Metanephros (tissue), 2 donors: ENCODE data around the genes NSFL1C, SIRPB1 and TGM3.

- RAMPAGE, long total RNA: no peak
Measured at GRCh38 chr20:1327737-1328987, 777 bp downstream of the SDCBP2 start.

DNA sequence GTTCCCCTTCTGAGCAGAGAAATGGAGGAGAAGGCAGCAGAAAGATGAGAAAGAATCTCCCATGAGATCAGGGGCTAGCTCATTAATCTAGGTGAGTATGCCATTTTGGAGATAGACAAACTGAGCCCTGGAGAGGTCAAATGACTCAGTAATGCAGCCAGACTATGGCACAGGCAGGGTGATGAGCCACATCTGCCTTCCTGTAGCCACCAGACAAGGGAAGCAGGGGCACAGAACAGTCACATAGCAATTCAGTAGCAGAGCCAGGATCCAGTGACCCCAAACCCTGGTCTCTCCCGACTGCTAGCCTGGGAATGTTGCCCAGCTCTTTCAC, 7.2 kb upstream of the SDCBP2 start:
- RAMPAGE, long total RNA: no peak

DNA sequence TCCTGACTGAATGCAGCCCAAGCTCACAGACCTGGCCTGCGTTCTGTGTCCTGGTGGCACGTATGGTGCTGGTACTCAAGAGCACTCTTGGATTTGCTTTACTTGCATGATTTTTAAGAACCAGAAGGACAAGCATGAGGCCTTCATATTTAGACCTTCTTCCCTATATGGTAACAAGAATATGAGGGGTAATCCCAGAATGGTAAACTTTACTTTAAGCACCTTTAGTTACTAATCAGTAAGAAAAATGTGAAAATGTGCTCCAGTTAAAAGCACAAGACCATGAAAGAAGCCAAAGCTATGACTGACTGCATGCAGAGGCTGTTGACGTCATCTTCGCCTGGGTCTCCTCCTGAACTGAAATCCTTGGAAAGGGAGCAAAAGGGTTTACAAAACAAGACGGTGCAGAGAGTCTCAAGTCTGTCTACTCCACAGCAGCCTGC, 10.3 kb downstream of the FKBP1A start:
- RAMPAGE, long total RNA: no peak

DNA sequence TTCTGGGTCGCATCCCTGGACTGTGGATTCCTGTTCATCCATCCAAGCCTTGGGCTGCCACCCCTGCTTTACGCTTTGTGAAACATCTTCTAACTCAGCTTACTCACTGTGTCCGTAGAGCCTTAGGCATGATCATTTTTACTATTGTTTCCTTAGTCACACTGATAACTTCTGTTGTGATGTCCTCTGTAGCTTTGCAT, 8.5 kb upstream of the FKBP1A start:
- RAMPAGE, long total RNA: no peak

GRCh38 chr20:1466755-1467374, at the start of gene NSFL1C:
TSS of gene NSFL1C (minus strand) at chr20:1466849.
- RAMPAGE, long total RNA: no peak

GRCh38 chr20:1467375-1468439, 1.1 kb upstream of the NSFL1C start:
- RAMPAGE, long total RNA: no peak

DNA sequence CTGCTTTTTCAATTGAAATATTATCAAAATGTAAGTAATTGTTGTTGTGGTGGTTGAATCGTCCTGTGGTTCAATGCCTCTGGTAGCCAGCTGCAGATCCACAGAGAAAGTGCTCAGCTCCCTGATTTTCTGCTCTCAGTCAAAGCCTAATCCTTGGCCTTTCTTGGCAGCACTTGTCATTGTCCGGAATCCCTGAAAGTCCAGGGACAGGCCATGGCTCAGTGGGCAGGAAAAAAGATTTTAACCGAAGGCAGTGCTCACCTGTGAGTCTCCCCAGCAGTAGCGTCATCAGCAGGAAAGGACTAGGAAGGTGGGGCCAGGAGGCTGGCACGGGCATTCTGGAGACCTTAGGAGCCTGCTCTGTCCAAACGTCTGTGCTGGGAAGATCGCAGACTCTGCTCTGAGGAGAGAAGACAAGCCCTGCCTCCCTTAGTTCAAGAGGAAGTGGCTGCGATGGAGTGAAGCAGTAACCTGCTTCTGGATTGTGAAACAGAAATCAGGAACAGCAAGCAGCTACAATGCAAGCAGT, at the start of gene SIRPB1:
SIRPB1 (minus strand) TSS at position 402 of the 529 bp plus-strand sequence.
- RAMPAGE, long total RNA: no peak

DNA sequence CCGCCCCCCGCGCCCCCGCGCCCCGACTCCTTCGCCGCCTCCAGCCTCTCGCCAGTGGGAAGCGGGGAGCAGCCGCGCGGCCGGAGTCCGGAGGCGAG, 1.1 kb upstream of the SIRPA start:
- RAMPAGE, long total RNA: no peak

- RAMPAGE, long total RNA: no peak
Measured at GRCh38 chr20:1919972-1920706, 24.9 kb downstream of the SIRPA start.

- RAMPAGE, long total RNA: no peak
Measured at GRCh38 chr20:1927143-1927842, 32.1 kb downstream of the SIRPA start.

GRCh38 chr20:1935236-1936255, 40.3 kb downstream of the SIRPA start:
- RAMPAGE, long total RNA: no peak

- RAMPAGE, long total RNA: no peak
Measured at GRCh38 chr20:2031943-2032170, 38.0 kb upstream of the PDYN start.

DNA sequence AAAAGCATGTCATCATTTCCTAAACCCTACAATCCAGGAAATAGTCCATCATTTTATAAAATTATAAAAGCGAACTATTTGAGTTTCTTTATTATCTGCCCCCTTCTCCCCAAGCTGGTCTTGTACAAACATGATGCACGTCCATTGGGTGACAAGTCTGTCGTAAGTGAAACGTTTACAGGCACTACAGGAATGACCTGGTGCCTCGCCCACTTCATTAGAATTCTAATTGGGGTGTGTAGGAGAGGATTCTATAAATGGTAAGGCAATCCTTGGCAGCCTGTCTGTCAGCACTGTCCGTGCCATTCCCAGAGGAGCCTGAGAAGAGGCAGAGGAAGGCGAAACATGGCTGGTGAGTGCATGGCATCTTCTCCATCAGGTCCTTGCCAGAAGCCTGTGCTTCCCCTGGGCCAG, at the start of gene TGM3:
TGM3 (plus strand) TSS at position 283 of the 414 bp plus-strand sequence.
- RAMPAGE, long total RNA: no peak

GRCh38 chr20:2458197-2458493, 12.4 kb downstream of the SNRPB start:
- RAMPAGE, long total RNA: no peak

GRCh38 chr20:2687930-2688324, 4.7 kb upstream of the EBF4 start:
- RAMPAGE, long total RNA: no peak

DNA sequence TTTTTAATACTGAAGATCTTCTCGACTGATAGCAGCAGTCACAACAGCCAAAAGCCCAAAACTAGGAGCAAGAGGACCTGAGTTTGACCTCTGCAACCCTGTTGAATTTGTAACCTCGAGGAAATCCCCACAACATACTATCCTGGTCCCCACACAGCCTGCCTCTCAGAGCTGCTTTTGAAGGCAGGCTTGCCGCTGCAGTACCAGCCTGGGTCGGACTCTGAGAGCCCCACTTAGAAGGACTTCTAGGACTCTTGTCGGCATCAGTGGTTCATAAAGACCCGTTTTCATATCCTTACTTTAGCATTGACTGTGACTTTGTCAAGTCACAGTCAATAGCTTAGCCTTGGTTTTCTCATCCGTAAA, 49.3 kb downstream of the EBF4 start:
- RAMPAGE, long total RNA: no peak

- RAMPAGE, long total RNA: no peak
Measured at GRCh38 chr20:3022292-3022987, 21.0 kb upstream of the GNRH2 start.

DNA sequence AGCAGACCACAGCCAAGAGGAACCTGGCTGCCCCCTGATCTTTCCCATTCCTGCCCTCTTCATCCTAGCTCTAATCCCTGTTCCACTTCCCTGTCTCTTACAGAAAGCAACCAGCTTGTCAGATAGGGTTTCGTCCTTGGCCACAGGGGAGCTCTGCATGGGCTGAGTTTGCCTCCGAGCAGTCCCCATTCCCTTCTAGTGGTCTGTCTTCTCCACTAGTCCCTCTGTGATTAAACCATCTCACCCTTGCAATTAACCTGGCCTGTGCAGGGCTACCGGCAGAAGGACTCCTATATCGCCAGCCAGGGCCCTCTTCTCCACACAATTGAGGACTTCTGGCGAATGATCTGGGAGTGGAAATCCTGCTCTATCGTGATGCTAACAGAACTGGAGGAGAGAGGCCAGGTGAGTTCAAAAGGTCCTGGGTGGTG, 16.0 kb upstream of the GNRH2 start:
- RAMPAGE, long total RNA: no peak

DNA sequence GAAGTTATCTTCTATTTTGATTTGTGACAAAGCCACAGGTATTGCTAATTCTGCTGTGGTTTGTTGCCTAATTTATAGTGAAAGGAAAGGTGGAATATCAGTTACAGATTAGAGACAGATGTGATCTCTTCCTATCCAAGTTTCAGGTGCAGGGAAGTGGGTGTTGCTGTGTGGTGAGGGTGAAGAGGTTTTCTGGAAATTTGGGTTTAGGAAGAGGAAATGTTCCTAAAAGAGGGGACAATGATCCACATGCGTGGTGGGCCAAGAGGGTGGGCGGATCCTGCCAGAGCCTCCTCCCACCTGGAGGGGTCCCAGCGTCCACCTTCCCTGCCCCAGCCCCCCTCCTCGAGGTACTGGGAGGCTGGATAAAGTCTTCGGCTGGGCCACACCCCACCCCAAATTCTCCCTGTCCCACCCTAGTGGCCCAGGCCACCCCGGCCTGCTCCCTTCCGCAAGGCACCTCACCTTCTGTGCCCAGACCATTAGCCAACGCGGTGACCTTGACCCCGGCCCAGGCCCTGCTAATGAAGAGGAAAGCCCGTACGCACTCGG, 382 bp upstream of the OXT start:
- RAMPAGE, long total RNA: no peak

- RAMPAGE, long total RNA: no peak
Measured at GRCh38 chr20:3157247-3157882, 2.3 kb downstream of the FASTKD5 start.